A172 (cell line): ENCODE results near the genes KCNS1 and MATN4.

- RAMPAGE, long total RNA = no peak
Measured at GRCh38 chr20:44355900-44356905, 704 bp downstream of the HNF4A start.

DNA sequence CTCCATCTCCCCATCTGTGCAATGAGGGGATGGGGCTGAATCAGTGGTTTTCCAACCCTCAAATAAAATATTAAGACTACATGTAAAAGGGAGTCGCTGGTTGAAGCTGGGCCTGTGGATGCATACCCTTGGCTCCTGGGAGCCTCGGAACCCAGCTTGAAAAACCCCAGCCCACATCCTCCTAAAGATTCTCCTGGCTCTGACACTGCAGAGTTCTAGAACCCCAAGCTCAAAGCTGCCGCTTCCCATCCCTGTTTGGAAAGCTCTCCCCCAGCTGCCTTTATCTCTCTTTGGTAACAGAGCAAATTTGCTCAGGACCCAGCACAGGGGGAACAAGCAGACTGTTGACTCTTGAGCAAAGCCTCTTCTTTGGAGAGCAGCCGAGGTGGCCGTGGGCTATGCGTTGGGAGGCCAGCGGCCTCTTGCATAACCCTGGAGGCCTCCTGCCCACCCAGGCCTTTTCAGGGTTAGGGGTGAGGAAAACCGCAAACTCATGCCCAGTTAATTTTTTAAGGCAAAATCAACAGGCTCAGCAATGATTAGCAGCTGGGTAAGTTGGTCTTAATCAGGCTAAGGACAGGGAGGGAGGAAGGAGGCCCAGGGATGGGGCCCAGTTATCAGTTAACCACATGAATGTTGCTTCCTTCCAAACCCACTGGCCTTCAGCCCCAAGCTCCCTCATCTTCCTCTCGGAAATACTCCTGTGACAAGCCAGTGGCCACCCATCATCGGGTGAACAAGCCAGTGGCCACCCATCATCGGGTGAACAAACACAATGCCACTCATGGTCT is 39.0 kb downstream of the HNF4A start:
- RAMPAGE, long total RNA = no peak

GRCh38 chr20:44436348-44437035 is 39.2 kb upstream of the TTPAL start:
- RAMPAGE, long total RNA = no peak

- RAMPAGE, long total RNA = no peak
Measured at GRCh38 chr20:44467051-44467996, 8.3 kb upstream of the TTPAL start.

- RAMPAGE, long total RNA = no peak
Measured at GRCh38 chr20:44520920-44521296, 962 bp downstream of the SERINC3 start.

GRCh38 chr20:44600620-44601603 is 18.5 kb downstream of the PKIG start:
- RAMPAGE, long total RNA = no peak

- RAMPAGE, long total RNA = no peak
Measured at GRCh38 chr20:44610695-44610973, 28.3 kb downstream of the PKIG start.

DNA sequence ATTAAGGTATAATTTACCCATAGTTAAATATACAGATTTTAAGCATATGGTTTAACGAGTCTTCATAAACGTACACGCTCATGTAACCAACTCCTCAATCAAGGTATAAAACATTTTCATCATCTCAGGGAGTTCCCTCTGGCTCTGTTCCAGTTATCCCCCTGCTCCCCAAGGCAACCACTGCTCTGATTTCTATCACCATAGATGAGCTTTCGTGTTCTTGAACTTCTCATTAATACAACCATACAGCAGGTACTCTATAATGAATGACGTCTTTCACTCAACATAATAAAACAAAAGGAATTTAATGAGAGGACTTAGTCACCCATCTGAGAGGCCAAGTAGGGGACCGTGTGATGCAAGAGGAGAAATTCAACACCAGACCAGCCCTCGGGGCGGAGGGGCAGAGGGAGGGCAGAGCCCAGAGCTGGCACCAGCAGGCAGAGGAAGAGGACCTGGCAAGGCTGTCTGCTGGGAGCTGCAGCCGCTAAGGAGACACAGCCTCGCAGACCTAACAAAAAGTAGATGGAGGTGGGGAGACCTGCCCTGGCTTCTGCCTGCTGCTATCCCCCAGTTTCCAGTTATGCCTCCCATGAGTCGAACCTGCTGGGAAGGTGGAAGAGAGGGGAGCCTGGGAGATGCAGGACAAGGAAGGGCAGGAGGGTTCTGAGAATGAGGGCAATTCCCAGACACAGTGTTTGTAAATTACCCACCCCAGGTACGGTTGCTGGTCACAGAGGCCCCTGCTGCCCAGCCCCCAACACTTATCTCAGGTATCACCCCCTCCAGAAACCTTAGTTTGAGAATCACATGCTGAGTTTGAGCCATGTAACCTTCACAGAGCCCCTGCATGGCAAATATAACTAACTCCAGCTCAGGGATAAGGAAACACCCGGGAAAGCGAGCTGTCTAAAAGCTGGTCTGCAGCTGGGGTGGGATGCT is 13.8 kb downstream of the CCN5 start:
- RAMPAGE, long total RNA = no peak

- RAMPAGE, long total RNA = no peak
Measured at GRCh38 chr20:44809245-44809870, 988 bp downstream of the RIMS4 start.

DNA sequence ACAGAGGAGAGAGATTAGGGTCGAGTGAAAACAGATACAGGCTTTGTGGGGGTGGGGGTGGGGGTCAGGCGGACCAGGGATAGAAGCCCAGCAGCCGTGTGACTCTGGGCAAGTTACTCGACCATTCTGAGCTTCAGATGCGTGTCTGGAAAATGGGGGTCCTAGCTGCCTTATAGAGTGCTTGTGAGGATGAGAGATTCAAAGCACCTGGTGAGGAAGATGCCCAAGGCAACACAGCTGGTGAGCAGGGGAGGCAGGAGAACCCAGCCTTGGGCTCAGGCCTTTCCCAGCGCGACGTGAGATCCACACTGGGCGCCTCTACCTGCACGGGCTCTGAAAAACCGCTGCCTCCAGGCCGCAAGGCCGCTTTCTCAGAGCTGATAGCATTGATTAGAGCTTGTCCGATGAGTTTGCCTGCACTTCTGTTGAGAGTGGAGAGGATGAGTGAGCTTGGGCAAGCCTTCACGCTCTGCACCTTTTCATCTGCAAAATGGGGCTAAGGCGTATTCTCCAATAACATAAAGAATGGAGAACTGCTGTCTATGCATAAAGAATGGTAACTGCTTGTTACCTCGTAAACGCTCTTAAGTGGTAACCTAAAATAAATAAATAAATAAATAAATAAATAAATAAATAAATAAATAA is 799 bp downstream of the PABPC1L start:
- RAMPAGE, long total RNA = no peak

- RAMPAGE, long total RNA = no peak
Measured at GRCh38 chr20:44967531-44967923, 1.2 kb downstream of the STK4 start.

DNA sequence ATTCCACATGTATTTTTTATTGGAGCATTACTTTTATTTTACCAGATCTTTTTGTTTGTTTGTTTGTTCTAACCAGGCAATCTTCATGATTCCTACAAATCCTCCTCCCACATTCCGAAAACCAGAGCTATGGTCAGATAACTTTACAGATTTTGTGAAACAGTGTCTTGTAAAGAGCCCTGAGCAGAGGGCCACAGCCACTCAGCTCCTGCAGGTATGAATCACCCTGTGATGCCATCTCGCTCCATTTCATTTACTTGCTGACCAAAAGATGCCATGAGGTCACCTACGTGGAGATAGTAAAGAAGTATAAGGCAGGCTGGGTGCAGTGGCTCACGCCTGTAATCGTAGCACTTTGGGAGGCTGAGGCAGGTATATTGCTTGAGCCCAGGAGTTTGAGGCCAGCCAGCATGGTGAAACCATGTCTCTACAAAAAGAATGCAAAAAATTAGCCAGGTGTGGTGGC is 30.8 kb downstream of the STK4 start:
- RAMPAGE, long total RNA = no peak

DNA sequence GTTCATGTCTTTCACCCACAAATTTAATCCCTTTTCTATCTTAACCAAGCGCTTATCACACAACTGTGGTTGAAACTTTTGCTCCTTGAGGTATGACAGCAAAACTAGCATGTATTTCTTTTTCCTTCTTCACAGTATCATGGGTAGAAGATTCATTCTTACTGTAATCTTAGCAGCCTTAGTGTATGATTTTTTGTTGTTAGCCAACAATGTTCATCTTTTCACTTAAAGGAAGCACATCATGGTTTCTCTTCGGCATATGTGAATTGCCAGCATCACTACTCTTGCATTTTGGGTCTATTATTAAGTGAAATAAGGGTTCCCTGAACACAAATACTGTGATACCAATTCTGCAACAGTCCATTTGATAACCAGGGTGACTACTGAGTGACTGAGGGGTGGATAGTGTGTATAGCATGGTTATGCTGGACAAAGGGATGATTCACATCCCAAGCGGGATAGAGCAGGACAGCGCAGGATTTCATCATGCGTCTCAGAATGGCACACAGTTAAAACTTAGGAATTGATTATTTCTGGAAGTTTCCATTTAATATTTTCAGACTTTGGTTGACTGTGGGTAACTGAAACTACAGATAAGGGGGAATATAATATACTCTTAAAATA is 41.7 kb downstream of the KCNS1 start:
- RAMPAGE, long total RNA = no peak

GRCh38 chr20:45100924-45101272 is at the start of gene KCNS1:
Gene KCNS1 (minus strand): TSS chr20:45101127.
- RAMPAGE, long total RNA = no peak

GRCh38 chr20:45154583-45155112 is 20.1 kb upstream of the PI3 start:
- RAMPAGE, long total RNA = no peak

GRCh38 chr20:45293028-45294180 is 13.2 kb upstream of the RBPJL start:
- RAMPAGE, long total RNA = no peak

DNA sequence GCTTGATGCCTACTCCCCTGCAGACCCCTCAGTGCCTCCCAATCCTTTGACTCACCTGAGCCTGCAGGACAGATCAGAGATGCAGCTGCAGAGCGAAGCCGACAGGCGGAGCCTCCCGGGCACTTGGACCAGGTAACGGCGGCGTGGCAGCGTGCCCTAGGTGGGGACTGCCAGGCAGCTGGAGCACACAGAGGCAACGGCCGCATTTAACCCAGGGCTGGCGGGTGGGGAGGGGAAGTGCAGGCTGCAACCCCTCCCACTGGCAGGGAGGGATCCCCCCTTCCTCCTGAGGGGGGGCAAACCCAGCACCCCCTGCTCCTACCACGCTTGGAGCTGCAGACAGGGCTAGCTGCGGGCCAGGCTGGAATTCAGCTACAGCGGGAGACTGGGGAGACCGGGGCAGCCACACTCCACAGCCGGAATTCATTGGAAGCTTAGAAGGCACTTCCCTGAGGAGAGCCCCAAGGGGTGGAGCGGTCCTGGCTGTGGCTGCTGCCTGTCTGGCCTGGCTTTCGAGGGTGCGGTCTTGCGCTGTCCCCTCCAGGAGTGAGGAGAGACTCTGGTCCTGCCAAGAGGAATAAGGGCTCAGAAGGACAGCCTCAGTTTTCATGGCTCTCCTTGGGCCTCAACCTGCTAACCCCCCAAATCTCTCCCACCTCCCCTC is at the start of gene MATN4:
TSS of gene MATN4 (minus strand) at position 180 of the 664 bp plus-strand sequence.
- RAMPAGE, long total RNA = no peak

DNA sequence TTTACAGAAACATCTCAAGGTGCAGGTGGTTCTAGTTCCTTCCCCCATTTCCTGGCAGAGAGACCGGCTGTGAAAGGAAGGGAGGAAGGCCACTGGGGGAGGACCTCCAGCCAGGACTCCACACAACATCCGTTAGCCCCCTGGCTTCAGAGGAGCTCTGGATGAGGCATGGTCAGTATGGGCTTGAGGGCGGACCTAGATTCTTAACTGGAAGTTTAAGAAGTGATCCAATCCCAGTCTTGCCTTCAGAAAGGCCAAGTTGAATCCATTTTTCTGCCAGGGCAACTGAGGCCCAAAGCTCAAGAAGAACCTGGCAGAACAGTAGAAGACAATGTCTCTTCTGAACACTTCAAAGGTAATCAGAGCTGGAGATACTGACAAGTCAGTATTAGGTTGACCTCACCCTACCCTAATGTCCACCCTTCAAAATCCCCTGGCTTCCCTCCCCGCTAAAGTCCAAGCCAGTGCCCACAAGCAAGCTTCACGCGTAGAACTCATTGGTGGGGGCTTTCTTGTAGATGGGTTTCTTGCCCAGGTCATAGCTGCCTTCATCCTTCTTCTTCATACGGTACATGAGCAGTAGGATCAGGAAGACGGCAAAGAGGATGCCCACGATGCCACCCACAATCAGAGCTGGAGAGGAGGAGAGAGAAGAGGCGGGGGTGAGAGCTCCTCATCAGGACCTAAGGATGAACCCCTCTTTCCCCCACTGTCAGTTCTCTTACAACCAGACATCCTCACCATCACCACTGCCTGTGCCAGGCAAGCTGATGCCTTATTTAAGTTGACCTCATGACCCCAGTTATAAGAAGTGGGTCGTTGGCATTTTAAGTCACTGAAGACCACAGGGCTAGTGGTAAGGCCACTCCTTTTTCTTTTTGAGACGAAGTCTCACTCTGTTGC is 18.9 kb upstream of the MATN4 start:
- RAMPAGE, long total RNA = no peak

- RAMPAGE, long total RNA = no peak
Measured at GRCh38 chr20:45329244-45329876, 18.9 kb downstream of the SDC4 start.

DNA sequence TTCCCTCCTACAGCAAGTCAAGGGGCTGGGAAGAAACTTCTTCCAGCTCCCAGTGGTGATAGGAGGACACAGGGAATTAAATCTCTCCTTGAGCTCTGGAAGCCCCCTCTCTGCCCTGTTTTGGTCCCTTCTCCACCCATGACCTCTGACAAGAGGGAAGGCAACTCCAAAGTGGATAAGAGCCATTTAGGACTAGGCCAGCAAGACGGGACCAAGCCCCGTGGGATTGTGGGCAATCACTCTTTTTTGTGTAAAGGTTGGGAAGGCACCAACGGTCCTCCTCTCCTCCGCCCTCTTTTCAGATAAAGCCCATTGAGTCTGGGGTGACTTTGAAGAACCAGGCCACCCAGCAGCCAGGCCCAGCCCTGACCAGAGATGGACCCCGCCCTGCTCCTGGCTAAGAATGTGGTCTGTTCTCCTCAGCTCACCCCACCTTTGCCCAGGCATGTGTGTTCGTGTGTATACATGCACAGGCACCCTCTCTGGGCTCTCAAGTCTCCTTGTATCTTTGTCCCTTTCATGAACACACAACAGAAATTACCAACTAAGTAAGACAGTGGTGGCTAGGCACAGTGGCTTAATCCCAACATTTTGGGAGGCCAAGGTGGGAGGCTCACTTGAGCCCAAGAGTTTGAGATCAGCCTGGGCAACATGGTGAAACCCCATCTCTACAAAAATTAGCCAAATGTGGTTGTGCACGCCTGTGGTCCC is 9.2 kb downstream of the SDC4 start:
- RAMPAGE, long total RNA = no peak